Fibroblast of villous mesenchyme (primary cell): ENCODE results near the genes GALNT17, BAZ1B, LIMK1 and EIF4H.

- CAGE, long polyA plus RNA: no peak
Measured at GRCh38 chr7:71131141-71132262, at the start of gene GALNT17. Gene GALNT17 (plus strand): TSS chr7:71132144.

GRCh38 chr7:71198564-71199415 lies 66.8 kb downstream of the GALNT17 start:
- CAGE, long polyA plus RNA: no peak

DNA sequence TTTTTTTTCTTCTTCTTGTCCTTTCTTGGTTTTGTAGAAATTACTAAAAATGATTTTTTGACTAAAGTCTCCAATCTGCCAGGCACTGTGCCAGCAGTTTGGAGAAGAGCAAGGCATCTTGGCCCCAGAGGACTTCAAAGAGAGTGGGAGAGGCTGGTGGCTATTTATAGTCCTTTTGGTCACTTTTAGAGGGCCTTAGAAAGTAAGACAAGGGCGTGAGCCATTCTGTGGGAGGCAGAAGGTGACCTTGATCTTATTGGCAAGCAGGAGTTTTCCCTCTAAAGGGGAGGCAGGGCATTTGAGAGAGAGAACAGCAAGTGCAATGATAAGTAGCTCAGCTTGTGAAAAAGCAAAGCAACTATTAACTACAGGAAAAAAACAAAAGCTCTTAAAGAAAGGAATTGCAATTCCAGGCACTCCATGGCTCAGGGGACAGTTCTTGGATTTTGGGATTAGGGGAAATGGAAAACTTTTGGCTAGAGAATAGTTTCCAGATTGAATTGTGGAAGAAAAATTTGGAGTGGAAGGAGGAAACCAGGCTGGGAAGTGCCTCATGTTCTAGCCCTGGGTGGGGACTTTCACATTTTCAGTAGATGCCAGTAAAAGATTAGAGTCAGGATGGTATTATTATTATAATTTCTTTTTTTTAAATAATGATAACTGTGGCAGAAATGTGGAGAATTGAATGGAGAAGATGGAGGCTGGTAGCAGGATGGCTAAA lies 212.1 kb downstream of the GALNT17 start:
- CAGE, long polyA plus RNA: no peak

GRCh38 chr7:71733195-71733723 lies 601.3 kb downstream of the GALNT17 start:
- CAGE, long polyA plus RNA: no peak

DNA sequence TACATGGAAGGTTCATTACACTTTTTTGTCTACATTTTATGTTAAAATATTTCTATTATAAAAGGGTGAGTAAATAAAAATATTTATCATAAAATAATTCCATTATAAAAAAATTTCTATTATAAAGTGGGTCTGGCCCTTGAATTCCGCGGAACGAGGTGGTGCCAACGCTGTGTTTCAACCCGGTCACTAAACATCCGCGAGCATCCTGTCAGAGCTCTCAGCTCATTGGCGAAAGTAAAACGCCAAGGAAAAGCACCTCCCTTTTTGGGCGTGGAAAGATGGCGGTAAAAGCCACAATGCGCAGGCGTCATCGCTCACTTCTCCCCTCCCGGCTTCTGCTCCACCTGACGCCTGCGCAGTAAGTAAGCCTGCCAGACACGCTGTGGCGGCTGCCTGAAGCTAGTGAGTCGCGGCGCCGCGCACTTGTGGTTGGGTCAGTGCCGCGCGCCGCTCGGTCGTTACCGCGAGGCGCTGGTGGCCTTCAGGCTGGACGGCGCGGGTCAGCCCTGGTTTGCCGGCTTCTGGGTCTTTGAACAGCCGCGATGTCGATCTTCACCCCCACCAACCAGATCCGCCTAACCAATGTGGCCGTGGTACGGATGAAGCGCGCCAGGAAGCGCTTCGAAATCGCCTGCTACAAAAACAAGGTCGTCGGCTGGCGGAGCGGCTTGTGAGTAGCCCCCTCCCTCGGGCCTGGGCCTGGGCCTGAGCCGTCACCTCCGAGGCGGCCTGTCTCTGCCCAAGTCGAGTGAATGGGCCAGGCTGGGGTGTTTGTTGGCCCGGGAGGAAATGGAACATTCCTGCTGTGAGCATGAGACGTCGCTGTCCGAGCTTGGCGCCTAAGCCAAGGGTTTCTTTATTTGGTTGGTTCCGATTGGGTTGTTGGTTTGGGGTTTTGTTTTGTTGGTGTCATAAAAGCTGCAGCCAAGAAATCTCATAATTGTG lies 1.4 kb upstream of the TYW1B start:
- CAGE, long polyA plus RNA: start-site peak on the plus strand centred at position 359 of the sequence, 163 bp wide, 972 and 789 reads in 2 replicates

DNA sequence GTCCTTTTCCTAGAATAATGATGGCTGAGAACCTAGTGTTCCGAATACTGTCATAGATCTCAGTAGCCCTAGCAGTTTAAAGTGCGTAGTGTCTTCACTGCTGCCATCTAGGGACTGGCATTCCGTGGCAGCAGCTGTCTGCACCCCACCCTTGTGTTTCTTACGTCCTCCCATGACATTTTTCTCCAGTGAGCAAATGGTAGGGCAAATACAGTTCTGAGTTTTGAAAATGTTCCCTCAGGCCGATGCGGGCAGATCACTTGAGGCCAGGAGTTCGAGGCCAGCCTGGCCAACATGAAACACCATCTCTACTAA lies 2.0 kb upstream of the TYW1B start:
- CAGE, long polyA plus RNA: no peak

- CAGE, long polyA plus RNA: no peak
Measured at GRCh38 chr7:73341964-73342473, 14.1 kb downstream of the FKBP6 start.

DNA sequence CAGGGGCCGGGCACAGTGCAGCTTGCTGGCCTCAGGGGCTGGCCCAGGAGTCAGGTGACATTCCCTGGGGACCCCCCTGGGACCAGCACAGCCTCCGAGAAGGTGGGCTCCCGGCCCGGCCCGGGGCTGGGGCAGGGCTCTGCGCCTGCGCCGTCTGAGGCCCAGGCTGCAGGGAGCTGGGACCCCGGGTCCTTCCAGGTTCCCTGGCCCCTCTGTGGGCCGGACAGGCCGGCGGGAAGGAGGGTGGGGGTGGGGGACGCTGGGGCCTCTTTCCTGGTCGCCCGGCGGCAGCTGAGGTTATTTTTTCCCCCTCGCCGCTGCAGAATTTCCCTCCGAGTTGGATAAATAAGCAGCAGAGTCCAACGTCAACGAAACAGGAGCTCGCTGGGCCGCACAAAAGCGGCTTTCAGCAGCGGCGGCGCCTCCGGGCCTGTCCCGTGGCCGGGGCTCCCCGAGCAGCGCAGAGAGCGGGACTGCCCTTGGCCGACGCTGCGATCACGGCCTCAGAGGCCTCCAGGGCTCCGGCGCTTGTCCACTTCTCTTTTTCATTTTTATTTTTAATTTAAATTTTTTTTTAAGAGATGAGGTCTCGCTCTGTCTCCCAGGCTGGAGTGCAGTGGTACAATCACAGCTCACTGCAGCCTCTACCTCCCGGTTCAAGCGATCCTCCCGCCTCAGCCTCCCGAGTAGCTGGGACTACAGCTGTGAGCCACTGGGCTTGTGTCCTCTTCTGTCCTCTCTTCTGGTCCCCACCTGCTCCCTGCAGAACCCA lies 9.4 kb upstream of the FZD9 start:
- CAGE, long polyA plus RNA: no peak

DNA sequence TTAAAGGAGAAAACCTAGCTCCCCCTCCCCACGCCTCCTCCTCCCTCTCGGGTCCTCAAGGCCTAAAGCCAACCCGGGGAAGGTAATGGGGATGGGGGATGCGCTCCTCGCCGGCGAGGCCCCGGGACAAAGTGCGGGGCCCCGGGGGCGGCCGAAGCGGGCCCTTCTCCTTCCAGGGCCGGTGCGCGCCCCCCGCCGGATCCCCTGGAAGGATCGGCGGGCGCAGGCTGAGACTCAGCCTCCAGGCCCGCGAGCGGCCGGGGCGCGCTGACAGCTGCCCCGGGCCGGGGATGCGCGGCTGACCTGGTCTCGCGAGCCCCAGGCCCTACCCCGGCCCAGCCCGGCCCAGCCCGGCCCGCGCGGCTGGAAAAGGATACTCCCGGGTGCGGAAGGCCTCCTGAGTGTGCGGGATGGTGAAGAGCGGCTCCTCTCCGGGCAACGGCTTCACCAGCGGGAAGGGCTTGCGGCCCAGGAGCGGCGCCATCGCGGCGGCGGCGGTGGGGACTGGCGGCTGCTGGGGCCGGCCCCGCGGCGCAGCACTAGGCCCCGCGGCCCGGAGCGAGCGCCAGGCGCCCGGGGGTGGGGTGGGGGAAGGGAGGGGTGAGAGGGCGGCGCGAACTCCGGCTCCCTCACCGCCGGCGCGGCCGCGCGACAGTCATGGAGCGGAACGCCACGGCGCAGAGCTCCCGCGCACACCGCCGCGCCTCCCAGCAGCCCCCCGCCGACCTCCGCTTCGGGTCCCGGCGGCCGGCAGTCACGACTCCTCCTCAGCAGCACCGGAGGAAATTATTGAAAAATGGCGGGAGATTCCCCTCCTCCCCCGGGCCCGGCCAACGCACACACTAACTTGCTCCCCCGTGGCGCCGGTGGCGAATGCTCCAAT lies at the start of gene BAZ1B:
TSS of gene BAZ1B (minus strand) at position 844 of the 883 bp plus-strand sequence.
- CAGE, long polyA plus RNA: no peak

DNA sequence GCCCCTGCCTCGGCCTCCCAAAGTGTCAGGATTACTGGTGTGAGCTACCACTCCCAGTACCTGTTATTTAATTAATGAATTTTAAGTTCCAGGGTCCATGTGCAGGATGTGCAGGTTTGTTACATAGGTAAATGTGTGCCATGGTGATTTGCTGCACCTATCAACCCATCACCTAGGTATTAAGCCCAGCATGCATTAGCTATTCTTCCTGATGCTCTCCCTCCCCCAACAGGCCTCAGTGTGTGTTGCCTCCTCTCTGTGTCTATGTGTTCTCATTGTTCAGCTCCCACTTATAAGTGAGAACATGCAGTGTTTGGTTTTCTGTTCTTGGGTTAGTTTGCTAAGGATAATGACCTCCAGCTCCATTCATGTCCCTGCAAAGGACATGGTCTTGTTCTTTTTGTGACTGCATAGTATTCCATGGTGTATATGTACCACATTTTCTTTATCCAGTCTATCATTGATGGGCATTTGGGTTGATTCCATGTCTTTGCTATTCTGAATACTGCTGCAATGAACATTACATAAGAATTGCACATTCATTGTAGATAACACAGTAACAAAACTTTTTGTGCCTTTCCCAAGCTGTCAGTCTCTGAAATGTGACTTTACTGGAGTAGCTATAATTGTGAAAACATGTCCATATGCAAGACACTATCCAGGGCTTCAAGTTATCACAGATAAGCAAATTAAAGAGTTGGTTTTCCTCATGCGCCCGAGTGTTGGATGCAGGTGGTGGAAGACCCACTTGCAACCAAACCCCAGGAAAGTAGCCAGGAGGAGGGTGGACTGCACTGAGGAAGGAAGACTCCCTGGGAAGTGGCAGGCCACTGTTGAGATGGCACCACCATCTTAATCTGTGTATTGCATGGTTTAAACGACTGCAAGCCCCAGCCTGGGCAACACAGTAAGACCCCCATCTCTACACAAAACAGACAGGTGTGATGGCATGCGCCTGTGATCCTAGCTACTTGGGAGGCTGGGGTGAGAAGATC lies 9.2 kb upstream of the BCL7B start:
- CAGE, long polyA plus RNA: no peak

DNA sequence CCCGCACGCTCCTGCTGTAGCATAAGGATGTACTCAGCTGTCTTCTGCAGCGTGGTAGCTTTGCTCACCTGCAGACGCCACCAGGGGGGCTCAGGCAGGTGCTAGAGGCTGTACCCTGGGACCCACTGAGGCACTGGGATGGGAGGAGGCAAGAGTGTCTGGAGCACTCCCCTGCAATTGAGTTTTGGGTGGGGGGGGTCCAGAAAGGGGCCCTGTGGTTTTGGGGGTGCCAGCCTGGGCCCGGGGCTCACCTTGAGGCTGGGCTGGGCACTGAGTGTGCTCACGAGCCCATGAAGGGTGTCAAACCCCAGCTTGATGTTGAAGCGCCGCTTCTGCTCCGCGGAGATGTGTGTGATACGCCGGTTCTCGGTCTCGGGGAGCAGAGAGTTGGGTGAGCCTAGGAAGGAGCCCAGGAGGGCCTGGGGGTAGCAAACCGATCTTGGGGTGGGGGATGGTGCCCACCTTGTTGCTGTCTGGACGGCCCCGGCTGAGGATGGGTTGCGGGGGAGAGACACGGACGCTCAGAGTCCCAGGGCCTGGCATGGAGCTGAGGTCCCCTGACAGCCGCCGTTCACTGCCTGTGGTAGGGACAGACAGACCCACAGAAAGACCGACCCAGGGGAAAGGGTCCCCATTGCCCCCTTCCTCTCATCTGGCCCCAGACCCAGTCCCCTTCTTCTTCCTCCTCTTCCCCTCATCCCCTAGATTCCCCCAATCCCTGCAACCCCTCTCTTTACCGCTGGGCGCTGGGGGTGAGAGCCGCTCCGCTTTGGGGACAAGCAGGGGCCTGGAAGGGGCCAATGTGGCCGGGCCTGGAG lies 17.7 kb upstream of the TBL2 start:
- CAGE, long polyA plus RNA: no peak

DNA sequence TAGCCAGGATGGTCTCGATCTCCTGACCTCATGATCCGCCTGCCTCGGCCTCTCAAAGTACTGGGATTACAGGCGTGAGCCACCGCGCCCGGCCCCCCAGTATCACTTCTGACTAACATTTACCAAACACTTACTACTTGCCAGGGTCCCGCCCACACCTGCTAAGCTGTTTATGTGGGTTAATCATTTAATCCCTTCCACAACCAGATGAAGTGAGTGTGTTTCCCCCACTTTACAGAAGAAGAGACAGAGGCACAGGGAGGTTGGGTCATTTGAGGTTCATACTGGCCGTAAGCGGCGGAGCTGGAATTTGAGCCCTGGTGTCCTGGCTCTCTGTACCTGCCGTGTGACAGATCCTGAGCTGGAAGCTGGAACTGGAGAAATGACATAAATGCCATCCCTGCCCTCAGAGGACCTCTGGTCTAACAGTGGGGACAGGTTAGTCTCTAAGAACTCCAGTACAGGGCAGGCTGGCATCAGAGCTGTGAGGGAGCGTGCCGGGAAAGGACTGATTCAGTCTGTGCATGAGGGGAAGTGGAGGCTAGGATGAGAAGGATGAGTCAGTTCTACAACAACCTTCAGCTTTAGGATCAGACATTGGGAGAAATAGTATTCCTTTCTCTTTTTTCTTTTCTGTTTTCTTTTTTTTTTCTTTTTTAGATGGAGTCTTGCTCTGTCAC lies 15.0 kb upstream of the VPS37D start:
- CAGE, long polyA plus RNA: no peak

- CAGE, long polyA plus RNA: no peak
Measured at GRCh38 chr7:73682725-73683303, 439 bp downstream of the DNAJC30 start.

- CAGE, long polyA plus RNA: no peak
Measured at GRCh38 chr7:73831720-73832655, 1.2 kb downstream of the CLDN4 start.

- CAGE, long polyA plus RNA: no peak
Measured at GRCh38 chr7:73851368-73852059, 9.2 kb upstream of the METTL27 start.

GRCh38 chr7:74030570-74031200 lies 2.7 kb downstream of the ELN start:
- CAGE, long polyA plus RNA: no peak

DNA sequence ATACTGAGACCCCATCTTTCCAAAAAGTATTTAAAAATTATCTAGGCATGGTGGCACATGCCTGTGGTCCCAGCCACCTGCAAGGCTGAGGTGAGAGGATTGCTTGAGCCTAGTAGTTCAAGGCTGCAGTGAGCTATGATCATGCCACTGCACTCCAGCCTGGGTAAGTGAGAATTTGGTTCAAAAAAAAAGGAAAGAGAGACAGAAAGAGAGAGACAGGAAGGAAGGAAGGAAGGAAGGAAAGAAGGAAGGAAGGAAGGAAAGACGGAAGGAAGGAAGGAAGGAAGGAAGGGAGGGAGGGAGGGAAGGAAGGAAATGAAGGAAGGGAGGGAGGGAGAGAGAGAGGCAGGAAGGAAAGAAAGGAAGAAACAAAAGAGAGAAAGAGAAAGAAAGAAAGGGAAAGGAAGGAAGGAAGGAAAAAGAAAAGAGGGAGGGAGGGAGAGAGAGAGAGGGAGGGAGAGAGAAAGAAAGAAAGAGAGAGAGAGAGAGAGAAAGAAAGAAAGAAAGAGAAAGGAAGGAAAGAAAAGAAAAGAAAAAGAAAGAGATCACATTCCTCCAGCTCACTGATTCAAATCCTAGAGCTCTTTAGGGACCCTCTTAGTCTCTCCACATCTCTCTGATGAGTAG lies 24.5 kb downstream of the ELN start:
- CAGE, long polyA plus RNA: no peak

- CAGE, long polyA plus RNA: no peak
Measured at GRCh38 chr7:74053464-74053945, 25.5 kb downstream of the ELN start.

DNA sequence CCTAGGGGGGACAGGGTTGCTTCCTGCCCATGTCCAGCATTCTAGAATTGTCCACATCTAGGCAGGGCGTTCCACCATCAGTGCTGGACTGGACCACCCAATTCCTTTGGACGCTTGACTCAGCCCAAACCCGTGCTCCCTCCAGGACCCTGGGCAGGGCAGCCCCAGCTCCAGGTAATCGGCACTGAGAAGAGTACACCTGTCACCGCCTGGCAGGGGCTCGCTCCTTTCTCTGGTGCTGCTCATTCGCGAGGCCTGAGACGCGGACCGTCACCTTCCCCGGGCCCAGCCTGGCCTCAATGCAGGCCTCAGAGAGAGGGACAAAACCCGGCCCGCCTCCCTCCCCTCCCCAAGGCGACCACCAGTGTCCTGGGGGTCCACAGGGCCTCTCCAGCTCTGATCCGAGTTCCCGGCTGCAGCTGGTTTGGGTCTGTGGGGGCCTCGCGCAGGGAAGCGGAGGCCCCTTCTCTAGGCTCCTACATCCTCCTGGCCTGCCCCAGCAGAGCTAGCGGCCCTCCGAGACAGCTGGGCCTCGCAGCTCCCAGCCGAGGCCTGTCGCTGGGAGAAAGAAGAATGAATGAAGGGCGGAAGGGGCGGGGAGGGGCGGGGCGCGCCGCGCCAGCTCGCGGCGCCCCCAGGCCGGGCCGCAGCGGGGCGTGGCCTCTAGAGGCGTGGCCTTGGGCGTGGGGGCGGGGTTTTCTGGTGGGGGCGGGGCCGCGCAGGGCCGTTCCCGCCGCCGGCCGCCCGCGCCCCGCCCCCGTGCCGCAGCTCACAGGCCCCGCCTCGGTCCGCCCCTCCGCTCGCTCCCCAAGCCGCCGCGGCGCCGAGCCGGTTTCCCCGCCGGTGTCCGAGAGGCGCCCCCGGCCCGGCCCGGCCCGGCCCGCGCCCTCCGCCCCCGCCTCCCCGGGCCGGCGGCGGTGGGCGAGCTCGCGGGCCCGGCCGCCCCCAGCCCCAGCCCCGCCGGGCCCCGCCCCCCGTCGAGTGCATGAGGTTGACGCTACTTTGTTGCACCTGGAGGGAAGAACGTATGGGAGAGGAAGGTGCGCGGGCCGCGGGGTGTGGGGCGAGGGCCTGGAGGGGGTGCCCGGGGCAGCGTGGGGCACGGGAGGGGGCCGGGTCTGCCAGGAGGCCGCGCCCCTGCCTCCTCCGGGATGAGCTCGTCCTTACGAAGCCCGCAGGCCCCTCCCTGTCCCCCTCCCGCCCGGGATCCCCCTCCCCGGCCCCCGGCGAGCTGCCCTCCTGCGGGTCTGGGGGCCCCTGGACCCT lies at the start of gene LIMK1:
TSS of gene LIMK1 (plus strand) at position 799 of the 1,266 bp plus-strand sequence.
- CAGE, long polyA plus RNA: no peak

DNA sequence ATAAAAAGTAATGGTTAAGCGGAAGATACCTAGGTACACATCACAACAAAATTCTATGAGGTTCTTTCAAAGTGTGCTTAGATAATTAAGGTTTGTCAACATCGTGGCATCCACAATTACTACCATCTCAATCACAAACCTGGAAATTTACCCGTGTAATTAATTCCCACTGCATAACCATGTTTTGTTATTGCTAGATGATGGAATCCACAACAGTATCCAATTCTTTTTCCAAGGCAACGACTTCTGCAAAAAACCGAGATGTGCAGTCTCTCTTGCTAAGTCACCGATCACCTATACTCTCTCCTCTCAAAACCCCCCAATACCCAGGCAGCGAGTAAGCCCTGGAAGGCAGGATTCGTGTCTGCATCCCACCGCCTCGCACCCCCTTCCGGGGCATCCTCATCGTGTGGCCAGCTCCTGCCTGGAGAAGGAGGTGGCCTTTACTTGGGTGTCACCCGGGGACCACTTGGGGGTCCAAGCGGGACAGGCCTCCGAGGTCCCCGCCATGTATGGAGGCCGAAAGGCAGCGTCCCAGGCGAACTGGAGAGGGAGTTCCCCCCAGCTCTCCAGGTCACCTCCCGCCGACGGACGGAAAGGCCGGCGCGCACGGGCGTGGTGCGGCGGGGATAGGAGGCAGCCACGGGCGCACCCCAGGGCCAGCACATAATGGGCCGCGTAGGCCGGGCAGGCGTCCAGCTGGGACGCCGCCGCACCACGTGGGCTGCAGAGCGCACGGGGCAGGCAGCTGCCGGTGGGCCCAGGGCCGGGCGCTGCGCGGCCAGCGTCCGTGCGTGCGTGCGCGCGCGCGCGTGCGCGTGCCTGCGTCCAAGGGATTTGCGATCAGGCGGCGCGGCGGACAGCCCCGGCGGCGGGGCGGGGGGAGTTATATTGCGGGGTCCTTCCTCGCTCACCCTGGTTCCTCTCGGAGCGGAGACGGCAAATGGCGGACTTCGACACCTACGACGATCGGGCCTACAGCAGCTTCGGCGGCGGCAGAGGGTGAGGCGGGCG lies at the start of gene EIF4H:
TSS of gene EIF4H (plus strand) at position 916 of the 1,014 bp plus-strand sequence.
- CAGE, long polyA plus RNA: start-site peak on the plus strand centred at position 919 of the sequence, 62 bp wide, 1,904 and 1,923 reads in 2 replicates